Smooth muscle cell (in vitro differentiated cells): ENCODE data around the gene WSB1.

- RAMPAGE, long total RNA, result no peak
Observed at GRCh38 chr17:27256470-27256907, 37.4 kb upstream of the WSB1 start.

GRCh38 chr17:27276565-27277341 is 17.2 kb upstream of the WSB1 start:
- RAMPAGE, long total RNA, result no peak

GRCh38 chr17:27293804-27294796 is at the start of gene WSB1:
Gene WSB1 (plus strand): TSS chr17:27294114.
- RAMPAGE, long total RNA, result start-site peak on the plus strand at chr17:27294107-27294141, 899 and 394 reads in 2 replicates; start-site peak on the plus strand at chr17:27294276-27294499, 58 and 44 reads in 2 replicates

DNA sequence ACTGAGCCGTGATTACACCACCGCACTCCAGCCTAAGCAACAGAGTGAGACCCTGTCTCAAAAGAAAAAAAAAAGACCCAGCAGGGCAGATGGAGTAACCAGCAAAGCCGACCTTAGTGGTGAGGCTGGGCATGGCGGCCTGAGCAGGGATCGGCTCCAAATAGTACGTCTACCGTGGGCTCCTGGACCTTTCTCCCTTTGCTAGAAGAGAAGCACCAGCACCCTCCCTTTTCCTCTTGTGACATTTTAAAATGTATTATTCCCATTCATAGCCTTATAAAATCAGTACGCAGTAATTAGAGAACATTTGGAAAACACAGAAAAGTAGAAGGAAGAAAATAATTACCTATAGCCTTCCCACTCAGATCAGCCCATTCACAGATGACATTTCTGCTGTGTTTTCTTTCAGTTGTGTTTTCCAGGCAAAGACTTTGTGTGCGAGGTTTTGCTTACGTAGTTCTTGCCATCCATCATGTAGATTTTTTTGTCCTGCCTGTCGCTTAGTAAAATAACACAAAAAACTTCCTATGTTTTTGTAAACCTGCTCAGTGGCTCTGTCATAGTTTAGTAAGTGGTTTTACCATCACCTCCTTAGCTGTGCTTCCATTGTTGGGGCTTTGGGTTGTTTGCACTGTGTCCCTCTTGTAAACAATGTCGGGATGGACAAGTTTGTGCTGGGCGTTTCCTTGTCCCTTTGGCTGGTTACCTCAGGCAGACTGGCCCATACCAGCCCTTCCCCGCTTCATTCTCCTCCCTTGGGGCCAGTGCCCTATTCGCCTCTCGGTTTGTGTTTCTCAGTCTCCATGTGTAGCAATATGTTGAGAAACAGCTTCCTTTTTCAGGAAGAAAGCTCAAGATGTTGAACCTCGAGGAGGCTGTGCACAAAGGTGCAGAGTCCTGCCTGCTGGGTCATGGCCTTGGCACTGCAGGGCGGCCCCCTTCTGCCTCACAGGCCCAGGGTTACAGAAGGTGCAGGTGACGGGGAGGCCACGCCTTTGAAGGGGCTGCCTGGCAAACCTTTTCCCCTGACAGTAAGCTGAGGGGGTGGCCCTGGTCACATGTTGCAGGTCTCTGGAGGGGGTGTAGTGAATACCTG is 74.5 kb downstream of the KSR1 start:
- RAMPAGE, long total RNA, result no peak

DNA sequence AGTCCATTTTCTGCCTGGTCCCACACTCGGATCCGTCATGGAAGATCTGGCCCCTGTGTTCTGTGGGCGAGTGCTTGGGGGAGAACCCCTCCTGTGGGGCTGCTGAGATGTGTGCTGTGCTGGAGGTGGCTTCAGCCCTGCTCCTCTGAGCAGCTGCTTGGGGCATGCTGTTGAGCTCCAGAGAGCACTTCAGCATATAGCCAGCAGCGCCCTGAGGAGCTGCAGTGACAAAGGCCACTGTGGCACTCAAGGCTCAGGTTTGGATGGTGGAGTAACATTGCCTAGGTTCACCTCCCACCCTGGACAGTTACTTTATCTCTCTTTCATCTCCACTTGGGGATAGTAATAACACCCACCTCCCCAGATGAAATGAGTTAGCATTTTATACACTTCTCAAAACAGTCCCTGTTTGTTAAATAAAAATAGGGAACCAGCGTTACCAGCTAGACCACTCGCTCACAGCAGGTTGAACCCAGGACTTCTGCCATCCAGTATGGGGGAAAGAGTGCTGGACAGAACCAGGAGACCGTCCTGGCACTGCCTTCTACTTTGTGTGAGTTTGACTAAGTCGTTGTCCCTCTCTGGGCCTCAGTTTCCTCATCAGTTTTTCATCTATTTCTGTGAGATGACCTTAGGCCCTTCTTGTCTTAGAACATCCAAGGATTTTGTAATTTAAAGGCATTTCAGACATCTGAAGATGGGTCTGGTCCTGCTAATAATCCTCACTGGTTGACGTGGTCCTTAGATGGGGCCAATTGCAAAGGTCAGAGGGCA is 75.4 kb downstream of the KSR1 start:
- RAMPAGE, long total RNA, result no peak

DNA sequence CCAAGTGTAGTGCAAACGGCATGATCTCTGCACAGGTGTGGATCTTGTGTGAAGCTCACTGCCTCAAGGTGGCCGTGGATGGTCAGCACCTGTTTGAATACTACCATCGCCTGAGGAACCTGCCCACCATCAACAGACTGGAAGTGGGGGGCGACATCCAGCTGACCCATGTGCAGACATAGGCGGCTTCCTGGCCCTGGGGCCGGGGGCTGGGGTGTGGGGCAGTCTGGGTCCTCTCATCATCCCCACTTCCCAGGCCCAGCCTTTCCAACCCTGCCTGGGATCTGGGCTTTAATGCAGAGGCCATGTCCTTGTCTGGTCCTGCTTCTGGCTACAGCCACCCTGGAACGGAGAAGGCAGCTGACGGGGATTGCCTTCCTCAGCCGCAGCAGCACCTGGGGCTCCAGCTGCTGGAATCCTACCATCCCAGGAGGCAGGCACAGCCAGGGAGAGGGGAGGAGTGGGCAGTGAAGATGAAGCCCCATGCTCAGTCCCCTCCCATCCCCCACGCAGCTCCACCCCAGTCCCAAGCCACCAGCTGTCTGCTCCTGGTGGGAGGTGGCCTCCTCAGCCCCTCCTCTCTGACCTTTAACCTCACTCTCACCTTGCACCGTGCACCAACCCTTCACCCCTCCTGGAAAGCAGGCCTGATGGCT is 17.9 kb downstream of the LGALS9 start:
- RAMPAGE, long total RNA, result no peak

DNA sequence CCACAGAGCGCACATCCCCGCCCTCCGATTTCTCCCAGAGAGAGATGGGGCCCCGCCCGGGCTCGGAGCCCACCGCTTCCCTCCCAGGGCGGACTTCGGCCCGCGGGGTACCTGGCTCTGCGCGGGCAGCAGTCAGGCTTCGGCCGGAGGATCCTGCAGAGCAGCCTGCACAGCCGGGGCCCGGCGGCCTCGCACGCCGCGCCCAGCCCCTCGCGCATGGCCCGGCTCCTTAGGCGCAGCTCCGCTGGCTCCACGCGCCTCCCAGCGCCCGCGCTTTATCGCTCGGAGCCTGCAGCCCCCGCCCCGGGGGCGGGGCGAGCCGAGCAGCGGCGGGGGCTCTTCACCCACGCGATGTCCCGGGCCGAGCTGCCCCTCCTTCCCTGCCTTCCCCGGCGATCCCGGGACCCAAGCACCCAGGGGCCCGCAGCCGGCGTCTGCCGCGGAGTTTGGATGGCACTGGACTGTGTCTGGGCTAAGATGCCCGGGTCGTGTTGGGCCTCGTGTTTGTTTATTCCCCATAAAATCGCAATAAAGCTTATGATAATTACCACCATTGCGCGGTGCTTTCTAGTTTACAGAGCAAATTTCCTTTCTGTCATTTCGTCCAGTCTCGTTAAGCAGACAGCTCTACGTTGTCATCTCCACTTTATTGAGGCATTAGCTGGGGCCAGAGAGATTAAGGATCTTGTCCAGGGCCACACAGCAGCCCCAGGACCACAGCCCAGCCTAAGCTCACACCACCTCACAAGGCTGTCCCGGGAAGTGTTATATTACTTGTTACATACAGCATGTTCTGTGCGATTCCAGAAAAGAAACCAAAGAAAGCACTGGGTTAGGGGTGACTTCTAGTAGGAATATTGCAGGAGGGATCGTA is 6.6 kb downstream of the NOS2 start:
- RAMPAGE, long total RNA, result no peak

- RAMPAGE, long total RNA, result no peak
Observed at GRCh38 chr17:28046383-28046799, 3.9 kb downstream of the NLK start.

DNA sequence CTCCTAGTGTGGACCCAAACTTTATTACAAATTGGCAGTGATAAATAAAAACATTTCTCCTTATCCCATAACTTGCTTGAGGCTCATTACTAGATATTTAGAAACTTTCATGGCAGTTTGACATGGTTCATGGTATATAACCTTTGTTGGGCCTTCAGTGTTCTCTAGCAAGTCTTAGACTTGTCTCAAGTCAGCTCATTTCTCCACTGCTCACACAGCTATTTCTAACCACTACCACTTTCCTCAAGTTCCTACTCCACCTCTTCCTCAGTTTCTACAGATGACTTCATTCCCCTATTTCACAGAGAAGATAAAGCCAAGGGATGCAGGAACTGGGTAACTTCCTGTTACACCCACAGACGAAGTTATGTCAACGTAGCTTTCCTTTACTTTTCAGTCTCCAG is 23.2 kb downstream of the NLK start:
- RAMPAGE, long total RNA, result no peak

- RAMPAGE, long total RNA, result no peak
Observed at GRCh38 chr17:28258570-28259030, 60.4 kb upstream of the TMEM97 start.

GRCh38 chr17:28524984-28525768 is 19.0 kb downstream of the FOXN1 start:
- RAMPAGE, long total RNA, result no peak

DNA sequence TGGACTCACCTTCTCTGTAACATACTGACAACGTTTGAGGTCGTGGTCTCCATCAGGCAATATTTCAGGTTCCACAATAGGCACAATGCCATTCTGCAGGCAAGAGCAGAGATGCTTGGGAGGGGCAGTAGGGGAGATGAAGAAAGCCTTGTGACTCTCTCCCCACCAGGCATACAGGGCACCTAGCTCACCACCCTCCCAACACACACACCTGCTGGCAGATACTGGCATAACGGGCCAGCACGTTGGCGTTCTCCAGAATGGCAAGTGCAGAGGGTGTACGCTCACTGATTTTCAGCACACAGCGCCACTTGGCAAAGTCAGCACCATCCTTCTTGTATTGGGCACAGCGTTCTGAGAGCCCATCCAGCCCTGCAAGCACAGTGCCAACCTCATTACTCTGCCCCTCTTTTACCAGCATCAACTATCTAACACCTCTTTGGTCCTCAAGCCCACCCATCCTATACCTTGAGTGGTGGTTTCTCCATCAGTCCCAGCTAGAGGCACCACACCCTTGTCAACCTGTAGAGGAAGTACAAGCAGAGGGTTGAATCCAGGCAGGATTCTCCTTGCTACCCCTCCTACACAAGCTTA is 2.1 kb downstream of the ALDOC start:
- RAMPAGE, long total RNA, result no peak

GRCh38 chr17:28643608-28644246 is 1.2 kb downstream of the BLTP2 start:
- RAMPAGE, long total RNA, result no peak

- RAMPAGE, long total RNA, result no peak
Observed at GRCh38 chr17:28662351-28662828, 385 bp downstream of the SUPT6H start.

DNA sequence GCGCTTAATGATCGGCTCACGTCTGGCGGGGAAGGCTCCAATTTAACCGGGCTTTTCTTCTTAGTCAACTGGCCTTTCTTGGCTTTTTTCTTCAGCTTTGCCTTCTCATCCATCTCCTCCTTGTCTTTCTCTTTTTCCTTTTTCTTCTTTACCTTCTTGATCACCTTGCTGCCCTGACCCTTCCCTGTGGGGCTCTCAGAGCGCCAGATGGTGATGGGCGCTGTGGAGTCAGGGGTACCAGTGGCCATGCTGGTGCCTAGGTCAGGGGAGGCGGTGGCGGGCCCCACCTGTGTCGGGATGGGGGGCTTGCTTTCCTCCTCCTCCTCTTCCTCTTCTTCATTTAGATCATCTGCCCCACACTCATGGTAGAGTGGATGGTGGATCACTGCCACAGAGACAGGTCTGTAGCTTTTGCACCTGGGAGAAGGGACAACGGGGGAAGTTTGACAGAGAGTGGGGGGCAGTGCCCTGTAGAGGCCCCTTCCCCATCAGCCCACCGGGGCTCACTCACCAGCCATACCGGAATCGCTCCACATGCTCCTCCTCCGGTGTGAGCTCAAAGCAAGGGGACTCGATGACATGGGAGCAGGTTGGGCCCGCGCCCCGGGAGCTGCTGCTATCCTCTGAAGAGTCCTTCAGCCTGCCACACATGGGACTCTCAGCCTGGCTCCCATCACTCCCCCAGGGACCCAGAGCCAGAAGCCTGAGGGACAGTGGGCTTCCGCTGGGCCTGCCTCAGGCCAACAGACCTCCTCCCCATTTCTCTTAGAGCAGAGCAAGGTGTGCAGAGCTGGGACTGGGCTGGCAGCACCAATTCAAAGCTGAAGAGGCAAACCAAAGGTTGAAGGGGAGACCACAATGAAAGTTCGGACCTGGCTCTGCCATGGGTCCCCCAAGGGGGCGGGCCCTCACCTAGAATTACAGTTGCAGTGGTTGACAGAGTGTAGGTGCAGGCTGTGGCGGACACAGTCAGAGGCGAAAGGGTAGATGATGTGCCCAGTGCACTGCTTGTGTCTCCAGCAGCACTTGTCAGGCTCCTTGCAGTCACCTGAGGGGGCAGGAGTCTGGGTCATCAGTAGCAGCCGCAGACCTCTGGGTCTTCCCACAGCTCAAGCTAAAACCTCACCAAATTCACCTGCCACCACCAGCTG is 7.5 kb downstream of the PROCA1 start:
- RAMPAGE, long total RNA, result no peak

GRCh38 chr17:28717402-28717565 is 384 bp downstream of the RAB34 start:
- RAMPAGE, long total RNA, result no peak

DNA sequence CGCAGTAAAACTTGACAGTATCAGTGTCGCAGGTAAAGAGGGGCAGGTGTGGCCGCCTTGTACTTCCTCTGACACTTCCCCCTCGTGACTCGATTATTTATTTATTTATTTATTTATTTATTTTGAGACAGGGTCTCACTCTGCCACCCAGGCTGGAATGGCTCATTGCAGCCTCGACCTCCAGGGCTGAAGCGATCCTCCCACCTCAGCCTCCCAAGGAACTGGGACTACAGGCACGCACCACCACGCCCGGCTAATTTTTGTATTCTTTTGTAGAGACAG is 911 bp upstream of the RPL23A start:
- RAMPAGE, long total RNA, result no peak

DNA sequence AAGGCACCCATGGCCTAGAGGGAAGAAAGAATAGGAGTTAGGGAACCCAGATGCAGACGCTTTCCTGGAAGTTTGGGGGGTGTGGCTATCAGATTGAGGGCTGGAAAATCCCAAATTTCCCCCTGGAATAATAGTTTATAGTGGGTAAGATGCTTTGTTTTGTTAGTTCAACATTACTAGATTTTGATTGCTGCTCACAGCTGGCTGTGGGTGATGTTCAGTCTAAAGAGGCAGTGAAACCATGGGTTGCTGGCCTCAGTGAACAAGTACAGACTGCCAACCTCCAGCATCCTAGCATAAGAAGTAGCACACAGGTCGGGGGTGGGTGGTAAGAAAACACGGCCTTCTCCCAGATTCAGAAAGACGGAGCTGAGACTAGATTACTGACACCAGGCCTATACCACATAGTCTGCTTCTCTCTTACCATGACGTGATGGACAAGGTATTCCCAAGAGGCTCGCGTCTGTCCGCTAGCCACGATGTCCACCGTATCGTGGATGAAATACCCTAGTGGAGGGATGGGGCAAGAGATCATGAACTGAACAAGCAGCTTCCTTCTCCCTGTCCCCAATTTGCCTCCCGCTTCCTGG is 1.1 kb downstream of the TLCD1 start:
- RAMPAGE, long total RNA, result no peak

GRCh38 chr17:28746017-28746454 is 2.2 kb downstream of the TRAF4 start:
- RAMPAGE, long total RNA, result no peak

GRCh38 chr17:28747530-28748135 is 3.8 kb downstream of the TRAF4 start:
- RAMPAGE, long total RNA, result no peak